ENCODE results near the gene TIGD3.

- RRBS: no CpG with 5 or more reads among the region's 4 CpGs
Observed at GRCh38 chr11:65146534-65146997, 12.2 kb upstream of the SYVN1 start.

- RRBS: no CpG with 5 or more reads among the region's 3 CpGs
Observed at GRCh38 chr11:65151493-65151901, 17.2 kb upstream of the SYVN1 start.

DNA sequence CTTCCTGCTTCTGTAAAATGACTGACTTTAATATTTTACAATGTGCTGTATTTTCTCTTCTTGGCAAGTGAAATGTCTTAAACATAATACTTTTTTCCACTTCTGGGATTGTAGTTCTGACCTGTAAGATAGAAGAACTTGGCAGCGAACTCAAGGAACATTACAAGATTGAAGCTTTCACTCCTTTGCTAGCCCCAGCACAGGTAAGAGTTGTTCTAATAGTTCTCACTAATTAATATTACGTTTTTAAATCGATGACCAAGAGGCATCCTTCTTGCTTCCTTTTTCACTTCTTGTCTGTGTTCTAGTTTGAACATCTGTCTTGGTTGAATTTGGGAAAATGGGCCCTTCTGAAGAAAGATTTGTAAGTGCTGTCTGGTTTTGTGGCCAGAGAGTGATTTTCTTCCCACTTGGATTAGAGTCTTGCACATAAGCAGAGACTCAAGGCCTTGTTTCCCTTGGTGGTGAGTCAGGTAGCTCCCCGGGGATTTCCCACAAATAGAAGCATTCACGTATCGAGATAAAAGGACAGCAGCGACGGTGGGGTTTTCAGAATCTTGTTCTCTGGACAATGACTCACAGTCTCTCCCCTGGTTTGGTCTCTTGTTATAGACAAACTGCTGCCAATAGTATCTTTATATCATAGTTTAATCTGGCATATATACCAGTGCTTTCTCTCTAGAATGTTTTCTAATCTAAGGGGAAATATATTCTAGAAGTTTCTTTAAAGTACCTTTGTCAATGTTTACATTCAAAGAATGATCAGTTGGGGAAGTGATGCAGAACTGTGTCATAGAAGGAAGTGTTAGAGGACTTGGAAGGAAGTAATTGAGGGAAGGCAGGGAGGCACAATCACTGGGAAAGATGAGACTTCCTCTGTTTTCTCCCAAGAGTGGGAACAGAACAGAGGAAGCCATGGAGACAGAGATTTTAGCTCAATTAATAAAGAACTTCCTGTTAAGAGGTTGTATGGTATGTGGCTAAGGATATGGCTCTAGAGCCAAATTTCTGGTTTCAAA is 18.0 kb downstream of the POLA2 start:
- RRBS: no CpG with 5 or more reads among the region's 8 CpGs

- RRBS: no CpG with 5 or more reads among the region's 5 CpGs
Observed at GRCh38 chr11:65308455-65308912, 6.2 kb upstream of the CDC42EP2 start.

GRCh38 chr11:65311016-65311448 is 3.6 kb upstream of the CDC42EP2 start:
- RRBS: no CpG with 5 or more reads among the region's 6 CpGs

DNA sequence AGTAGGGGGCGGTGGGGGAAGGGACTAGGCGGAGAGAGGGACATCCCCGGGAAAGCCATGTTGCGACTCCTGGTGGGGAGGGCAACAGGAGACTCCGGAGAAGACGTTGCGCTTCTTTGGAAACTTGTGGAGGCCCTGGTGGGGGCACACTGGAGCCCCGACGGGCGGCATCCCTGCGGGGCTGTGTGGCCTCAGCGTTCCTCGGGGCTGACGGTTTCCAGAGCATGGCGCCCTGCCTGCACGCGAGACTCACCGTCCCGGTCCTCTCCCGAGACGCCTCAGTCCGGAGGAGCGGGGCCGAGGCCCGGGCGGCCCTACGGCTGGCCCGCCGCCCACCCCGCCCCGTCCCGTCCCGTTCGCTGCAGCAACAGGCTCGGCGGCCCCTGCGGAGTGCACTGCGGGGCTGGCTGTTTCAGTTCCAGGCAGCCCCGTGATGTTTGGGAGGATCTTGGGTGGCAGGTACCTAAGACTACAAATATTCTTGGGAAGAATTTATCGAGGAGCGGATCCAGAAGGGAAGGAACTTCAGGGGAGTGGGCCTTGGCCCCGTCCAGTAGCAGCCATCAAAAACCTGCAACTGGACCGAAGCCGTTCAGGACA is 421 bp downstream of the DPF2 start:
- RRBS: 10% methylated on average over 2 of the region's 44 CpGs

GRCh38 chr11:65354307-65354931 is at the start of gene TIGD3:
Gene TIGD3, plus strand, starts transcription at chr11:65354751.
- RRBS: 2% methylated on average over 13 of the region's 64 CpGs

GRCh38 chr11:65390715-65391101 is 4.3 kb downstream of the FRMD8 start:
- RRBS: 28% methylated on average over 4 of the region's 11 CpGs

GRCh38 chr11:65397061-65397679 is 10.7 kb downstream of the FRMD8 start:
- RRBS: no CpG with 5 or more reads among the region's 17 CpGs

- RRBS: no CpG with 5 or more reads among the region's 12 CpGs
Observed at GRCh38 chr11:65427630-65428617, 41.5 kb downstream of the FRMD8 start.

- RRBS: no CpG with 5 or more reads among the region's 1 CpG
Observed at GRCh38 chr11:65429511-65429682, 43.0 kb downstream of the FRMD8 start.

DNA sequence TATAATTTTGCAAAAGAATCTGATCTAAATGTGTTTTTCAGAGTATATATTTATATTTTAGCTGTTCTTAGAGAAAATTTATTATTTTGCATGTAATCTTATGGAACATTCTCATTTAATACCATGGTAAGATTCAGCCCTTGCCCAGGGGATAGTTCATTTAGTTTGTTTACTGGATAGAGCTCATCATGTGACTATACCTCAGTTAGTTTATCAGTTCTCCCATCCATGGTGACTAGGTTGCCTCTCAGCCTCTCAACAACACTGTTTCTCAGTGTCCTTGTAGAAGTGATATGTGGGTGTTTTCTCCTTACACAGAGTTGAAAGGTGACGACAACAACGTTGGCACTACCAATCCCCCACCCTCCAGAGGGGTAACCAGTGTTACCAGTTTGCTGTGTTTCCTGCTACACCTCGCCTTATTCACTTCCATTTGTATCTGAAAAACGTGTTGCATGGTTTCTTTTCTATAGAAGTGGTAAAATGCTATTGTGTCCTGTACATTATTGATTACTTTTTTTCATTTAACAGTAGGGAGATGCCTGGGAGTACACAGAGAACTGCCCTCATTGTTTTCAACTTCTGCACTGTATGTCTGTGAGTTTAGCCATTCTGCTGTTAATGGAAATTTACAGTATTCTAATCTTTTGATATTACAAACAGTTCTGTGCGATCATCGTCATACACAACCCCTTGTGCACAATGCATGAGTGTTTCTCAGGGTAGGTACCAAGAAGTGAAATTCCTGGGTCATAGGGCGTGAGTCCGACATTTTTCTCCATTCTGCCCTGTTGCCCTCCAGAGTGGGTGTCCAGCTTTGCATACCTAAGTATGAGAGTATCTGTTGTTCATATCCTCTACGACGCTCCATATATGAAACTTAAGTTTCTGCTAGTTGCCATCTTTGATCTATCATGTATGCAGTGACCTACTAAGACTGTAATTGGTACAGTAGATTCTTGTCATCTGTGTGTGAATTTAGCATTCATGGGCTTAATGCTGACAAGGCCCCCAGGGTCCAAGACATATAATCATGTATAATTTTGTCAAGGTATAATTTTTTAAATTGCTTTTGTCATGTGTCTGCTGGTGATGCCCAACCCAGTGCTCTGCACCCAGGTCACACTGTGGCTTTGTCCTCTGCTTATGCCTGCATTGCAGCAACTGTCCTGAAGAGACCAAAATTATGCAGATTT is 47.9 kb downstream of the FRMD8 start:
- RRBS: no CpG with 5 or more reads among the region's 10 CpGs

GRCh38 chr11:65435580-65436404 is 49.4 kb downstream of the FRMD8 start:
- RRBS: 84% methylated on average over 3 of the region's 15 CpGs

GRCh38 chr11:65477002-65477389 is 47.9 kb upstream of the SCYL1 start:
- RRBS: under 1% methylated on average over 6 of the region's 23 CpGs

DNA sequence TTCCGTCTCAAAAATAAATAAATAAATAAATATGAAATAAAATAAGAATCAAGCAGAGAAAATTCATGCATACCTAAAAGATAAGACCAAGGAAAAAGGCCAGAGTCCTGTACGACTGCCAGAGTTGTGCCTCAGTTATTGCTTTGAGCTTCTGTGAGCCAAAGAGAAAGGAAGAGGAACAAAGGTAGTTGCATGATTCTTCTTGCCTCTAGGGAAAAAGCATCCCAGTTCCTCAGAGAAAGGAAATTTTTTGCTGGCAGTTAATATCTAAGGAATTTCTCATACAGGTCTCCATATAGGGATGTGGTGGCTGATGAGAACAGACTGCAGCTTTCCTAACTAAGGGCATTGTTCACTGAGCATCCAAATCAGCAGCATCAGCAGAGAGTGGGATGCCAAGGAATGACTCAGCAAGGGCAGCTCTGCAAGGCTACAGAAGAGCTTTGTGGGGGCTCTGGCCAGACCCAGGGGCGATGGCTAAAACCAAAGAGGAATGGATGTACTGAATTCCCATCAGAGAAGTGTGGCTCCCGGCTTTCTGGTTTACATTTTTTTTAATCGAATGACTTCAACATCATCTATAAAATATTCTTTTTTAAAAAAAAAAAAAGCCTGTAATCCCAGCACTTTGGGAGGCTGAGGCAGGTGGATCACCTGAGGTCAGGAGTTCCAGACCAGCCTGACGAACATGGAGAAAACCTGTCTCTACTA is 43.3 kb upstream of the SCYL1 start:
- RRBS: no CpG with 5 or more reads among the region's 6 CpGs

GRCh38 chr11:65492550-65493652 is 32.0 kb upstream of the SCYL1 start:
- RRBS: no CpG with 5 or more reads among the region's 13 CpGs

- RRBS: no CpG with 5 or more reads among the region's 13 CpGs
Observed at GRCh38 chr11:65499187-65499944, 25.5 kb upstream of the SCYL1 start.

GRCh38 chr11:65502480-65503528 is 22.1 kb upstream of the SCYL1 start:
- RRBS: no CpG with 5 or more reads among the region's 6 CpGs

DNA sequence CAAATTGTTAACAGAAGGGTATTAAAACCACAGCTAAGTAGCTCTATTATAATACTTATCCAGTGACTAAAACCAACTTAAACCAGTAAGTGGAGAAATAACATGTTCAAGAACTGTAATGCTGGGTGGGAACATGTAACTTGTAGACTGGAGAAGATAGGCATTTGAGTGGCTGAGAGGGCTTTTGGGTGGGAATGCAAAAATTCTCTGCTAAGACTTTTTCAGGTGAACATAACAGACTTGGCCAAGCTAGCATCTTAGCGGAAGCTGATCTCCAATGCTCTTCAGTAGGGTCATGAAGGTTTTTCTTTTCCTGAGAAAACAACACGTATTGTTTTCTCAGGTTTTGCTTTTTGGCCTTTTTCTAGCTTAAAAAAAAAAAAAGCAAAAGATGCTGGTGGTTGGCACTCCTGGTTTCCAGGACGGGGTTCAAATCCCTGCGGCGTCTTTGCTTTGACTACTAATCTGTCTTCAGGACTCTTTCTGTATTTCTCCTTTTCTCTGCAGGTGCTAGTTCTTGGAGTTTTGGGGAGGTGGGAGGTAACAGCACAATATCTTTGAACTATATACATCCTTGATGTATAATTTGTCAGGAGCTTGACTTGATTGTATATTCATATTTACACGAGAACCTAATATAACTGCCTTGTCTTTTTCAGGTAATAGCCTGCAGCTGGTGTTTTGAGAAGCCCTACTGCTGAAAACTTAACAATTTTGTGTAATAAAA is 19.0 kb upstream of the SCYL1 start:
- RRBS: no CpG with 5 or more reads among the region's 6 CpGs

GRCh38 chr11:65509230-65510166 is 15.4 kb upstream of the SCYL1 start:
- RRBS: no CpG with 5 or more reads among the region's 22 CpGs

Data from HGPS cell (cell line).